ENCODE measurements around a stretch of chr4.

- RRBS, 2 experiments: no CpG with 5 or more reads among the region's 12 CpGs
Observed at GRCh38 chr4:183618388-183619002, 40.5 kb downstream of the RWDD4 start.

GRCh38 chr4:183758392-183758712 lies 99.3 kb downstream of the TRAPPC11 start:
- RRBS, 2 experiments: no CpG with 5 or more reads among the region's 18 CpGs

GRCh38 chr4:183758713-183759093 lies 99.6 kb downstream of the TRAPPC11 start:
- RRBS, 2 experiments: no CpG with 5 or more reads among the region's 15 CpGs

GRCh38 chr4:184282947-184284003 lies 65.6 kb upstream of the ENPP6 start:
- RRBS, 2 experiments: no CpG with 5 or more reads among the region's 21 CpGs

DNA sequence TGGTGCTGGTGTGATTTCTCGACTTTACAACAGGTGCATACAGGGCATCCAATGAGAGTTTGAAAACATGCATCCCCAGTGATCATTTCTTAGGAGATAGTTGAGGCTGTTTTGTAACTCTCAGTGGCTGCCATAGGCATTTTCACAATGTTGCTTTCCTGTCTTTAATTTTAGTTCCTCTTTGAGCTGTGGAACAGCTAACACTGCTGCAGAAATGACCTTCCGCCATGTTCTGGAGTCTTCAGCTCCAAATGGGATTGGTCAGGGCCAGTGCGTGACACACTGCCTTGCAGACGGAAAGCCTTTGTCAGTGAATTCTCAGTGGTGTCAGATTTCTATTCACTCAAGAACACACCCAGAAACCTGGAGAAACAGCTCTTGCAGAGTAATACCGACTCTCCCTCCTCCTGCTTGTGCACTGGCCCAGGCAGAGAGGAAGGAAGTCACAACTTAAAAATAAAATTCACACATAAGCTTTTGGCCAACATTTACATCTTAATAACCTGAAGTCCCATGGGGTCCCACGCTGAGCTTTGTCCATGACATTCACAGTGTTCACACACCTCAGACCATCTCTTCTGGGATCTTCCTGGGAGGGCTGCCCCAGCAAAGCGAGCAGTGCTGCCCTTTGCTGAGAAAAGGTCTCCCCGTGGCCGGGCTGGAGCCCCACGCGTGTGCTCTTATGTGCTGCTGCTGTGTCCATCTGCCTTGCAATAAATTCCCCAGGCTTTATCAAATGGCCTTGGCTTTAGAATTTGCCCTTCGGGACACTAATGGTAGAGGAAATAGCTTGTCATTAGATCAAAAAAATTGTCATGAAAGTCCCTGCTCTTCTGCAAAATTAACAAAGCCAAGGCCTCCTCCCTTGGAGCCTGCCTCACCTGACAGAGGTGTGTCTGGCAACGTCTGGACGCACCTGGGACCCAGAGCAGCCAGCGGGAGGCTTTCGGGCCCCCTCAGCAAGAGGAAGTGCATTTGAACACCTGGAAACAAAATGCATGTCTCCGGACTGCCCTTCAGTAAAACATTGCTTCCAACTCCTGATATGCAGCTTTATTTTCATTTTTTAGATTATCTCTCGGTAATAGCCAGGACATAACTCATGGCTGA lies 126.8 kb downstream of the IRF2 start:
- RRBS, 2 experiments: no CpG with 5 or more reads among the region's 18 CpGs

DNA sequence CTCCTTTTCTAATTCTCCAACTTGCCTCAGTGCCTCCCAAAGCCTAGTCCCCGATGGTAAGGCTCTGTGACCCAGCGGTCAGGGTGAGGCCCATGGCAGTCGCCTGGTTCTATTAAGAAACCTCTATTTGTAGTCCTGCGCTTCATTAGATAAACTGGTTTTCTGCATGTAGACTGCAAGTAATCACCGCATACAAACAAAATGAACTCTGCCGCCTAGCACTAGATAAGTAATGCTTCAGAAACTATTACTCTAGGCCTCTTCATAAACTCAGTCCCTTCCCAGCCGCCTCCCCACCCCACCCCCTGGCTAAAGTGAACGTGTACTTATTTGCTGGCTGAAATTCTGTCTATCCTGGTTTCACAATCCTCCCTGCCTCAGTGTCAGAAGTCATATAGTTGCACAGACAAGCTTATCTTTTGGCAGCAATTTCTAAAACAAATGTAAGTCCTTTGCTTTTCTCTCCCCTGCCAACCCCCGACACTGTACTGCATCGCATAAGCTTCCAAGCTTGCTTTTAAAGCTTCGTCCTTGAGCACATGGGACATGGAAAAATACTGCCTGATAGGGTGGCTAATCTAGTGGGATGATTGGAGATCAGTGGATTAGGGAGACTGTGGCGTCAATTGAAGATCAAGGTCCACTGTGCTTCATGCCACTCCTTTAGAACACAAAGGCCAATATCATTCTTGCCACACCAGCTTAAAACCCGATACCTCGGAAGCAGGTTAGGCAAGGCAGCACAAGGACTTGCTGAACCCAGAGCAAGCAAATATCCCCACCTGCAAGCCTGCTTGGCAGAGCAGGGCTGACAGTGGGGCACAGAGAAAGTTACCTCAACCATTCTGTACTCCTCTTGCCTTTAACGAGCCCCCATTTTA lies 125.8 kb downstream of the IRF2 start:
- RRBS, 2 experiments: no CpG with 5 or more reads among the region's 15 CpGs

DNA sequence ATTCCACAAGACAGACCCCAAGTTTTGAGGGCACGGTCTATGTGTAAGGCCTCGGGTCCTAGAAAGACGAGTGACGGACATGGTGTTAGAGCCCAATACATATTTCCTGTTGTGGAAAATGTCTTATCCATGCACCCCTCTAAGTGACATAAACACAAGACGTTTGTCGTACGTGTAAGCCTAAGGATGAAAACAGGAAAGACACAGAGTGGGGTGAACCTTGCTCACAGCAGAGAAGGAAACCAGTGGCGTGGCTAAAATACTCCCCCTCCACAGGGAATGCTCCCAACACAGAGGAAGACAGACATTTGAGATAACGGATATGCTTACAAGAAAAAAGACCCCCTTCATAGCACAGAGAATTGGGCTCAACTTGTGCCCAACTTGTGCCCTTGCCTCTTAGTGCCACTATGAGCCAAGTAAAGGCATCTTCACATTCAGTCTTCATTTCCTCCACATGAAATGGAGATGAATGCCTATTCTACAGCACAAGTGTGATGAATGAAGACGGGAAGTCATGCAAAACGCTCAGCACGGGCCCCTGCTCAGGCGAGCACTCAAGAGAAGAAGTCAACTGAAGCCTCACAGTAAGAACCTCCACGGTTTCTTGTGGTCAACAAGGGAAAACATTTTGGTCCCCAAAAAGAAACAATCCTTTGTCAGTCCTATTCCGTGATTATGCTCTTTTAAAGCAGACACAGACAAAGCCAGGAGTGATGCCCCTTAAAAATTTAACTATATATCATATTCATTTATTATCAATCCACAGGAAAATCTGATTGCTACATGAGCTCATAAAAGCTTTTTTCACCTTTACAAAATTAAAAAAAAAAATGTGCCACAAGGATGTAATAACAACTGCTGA lies 87.1 kb downstream of the IRF2 start:
- RRBS, 2 experiments: no CpG with 5 or more reads among the region's 15 CpGs

DNA sequence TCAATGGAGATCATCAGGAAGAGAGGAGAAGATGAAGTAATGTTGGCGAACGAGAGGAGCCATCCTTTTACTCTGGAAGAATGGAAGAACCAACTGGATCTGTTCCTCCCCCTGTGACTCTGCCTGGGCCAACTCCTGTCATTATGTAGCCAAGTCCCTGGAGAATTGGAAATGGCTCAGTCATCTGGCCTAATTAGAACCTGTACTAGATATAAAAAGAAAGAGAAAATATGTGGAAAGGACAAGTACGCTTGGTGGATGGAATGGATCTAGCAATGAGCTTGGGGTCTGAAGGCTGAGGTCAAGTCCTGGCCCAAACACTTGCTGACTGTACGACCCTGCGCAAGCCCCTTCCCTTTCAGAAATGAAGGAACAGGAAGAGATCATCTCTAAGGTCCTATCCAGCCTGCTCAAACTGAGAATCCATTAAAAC lies 76.5 kb downstream of the IRF2 start:
- RRBS, 2 experiments: no CpG with 5 or more reads among the region's 5 CpGs

DNA sequence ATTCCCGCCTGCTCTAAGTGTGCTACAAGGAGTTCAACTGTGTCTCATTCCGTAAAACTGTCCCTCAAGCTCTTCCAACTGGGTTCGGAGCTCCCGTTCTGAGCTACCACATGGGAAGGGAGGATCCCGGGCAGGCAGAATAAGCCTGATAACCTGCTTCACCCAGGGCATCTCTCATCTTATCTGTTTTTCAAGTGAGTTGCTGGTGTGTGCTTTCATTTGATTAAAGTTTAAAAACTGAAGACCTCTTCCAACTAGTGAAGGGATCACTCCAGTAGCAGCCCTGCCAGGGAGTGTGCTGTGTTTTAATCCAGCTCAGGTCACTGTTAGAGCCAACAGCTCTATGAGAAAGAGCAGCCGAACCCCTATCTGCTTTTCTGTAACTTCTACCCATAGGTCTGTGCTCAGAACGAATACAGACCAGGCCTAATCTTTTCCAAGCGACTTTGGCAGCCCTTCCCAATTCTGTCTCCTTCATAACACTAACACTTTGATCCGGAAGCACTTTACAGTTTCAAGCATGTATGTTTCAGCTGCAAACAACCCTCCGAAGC lies 61.0 kb downstream of the IRF2 start:
- RRBS, 2 experiments: no CpG with 5 or more reads among the region's 10 CpGs

DNA sequence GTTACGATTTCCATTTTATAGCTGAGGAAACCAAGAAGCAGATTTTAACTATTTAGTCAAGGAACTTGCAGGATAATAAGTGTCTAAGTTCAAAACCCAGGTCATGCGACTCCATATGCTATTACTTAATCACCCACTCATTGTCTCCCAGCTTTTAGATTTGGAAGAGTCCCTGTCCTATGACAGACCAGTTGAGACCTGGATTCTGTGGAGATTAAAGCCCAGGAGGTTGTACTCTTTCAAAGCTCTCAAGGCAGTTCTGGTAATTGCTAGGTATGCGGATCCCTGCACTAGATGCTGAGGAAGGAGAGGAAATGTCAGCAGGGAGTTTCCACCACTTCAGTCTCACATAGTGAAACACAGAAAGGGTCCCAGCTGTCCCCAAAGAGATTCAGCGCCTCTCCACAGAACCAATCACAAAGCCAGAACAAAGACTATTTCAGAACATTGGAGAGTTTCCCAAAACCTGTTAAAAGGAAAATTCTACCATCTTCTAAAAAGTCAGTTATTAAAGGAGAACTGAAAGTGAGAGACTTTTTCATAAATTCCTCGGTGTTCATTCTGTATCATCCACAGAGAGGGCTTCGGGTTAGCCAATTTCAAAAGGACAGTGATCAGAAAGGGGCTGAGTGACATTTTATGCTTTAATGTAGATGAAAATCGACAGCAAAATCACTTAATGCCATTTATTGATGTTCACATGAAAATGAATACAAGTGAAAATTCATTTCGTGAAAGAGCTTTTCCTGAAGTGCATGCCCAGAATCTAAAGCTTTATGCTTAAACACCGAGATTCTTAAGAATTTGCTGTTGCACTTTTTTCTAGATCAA lies 53.3 kb downstream of the IRF2 start:
- RRBS, 2 experiments: no CpG with 5 or more reads among the region's 9 CpGs

DNA sequence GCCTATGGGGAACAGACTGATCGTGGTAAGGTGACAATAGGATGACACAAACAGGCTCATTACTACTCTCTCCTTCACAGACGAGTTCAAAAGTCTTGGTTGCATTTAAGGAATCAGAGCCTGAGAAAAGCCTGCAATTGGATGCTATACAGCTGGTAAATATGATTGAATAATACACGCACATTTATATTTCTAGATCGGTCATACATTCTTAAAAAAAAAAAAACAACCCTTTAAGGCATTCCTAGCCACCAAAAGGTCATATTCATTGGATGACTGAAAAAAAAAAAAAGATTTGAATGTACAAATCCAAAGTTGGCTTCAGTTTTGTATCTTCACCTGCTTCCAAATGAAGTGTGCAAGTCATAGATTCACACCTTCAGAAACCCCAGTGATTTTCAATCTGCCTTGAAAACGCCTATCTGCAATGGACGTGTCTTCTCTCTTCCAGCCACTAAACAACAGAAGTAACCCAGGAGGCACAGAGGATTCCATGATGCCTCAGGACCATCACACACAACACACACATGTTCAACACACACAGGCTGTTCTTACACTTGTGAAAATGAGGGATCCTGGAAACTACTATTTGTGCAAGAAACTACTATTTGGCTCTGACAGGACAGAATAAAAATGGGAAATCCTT lies 43.6 kb downstream of the ACSL1 start:
- RRBS, 2 experiments: no CpG with 5 or more reads among the region's 6 CpGs

- RRBS, 2 experiments: no CpG with 5 or more reads among the region's 13 CpGs
Observed at GRCh38 chr4:184788427-184788839, 37.3 kb downstream of the ACSL1 start.

DNA sequence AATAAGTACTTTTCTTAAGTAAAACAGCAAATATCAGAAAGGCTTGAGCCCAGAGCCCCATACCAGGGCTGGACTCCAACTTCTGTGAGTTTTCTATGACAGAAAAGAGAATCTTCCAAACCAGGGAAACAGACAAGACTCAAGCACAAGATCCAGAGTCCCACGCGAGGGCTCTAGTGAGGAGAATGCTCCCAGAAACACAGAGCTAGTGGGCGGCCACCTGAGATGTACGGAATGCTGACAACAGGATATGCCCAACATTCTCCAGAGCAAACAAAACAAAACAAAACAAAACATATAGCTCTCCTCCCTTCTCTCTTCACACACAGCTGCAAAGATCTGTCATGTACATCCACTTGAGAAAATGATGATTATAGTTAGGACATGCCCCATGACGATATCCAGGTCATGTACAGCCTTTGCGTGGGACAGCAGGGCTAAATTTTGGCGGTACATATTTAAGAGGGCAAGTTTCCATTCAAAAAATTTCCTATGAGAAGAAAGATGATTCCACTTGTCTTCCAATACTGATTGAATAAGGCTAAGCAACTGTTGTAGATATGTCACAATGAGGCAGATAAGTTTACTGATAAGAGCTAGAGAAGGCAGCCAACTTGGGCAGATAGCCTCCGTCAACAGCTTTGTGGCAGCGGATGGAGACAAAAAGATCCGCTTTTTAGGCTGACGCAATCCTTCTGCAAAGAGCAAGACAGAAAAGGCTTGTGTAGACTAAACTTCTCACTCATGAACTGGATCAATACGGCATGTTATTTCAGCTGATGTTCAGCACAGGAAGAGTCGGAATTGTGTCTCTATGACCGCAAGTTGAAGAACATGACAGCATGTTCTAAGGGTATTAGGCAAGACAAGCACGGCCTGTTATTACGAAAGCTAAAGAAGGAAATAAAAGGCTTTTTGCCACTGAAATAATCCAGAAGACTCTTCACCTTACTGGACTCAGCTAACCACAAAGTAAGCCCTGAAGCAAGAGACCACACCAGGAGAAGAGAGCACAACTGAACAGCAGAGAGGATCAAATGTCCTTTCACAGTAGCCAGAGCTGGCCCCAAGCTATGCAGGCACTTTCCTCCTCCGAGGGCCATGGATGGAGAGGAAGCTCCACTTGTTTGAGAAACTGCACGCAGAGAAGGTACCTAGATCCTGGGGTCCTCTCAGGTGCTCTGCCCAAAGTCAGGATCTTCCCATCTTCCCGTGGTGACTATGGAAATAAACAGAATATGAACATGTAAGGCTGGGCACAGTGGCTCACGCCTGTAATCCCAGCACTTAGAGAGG lies 12.6 kb downstream of the ACSL1 start:
- RRBS, 2 experiments: no CpG with 5 or more reads among the region's 20 CpGs

DNA sequence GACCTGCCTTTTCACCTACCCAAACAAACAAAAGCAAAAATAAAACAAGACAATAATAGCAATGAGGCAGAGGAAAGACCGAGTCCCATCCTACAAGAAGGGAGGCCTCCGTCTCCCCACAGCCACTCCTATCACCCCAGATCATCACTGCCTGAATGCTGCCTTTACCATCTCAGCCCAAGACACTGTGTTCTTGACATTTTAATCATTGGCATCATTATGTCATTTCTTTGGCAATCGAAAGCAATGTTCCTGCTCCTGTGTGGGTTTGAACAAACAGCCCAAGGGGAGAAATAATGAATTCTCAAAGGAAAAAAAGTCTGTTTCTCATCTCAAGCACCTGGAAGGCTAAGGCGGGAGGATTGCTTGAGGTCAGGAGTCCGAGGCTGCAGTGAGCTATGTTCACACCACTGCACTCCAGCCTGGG lies 73.0 kb upstream of the ACSL1 start:
- RRBS, 2 experiments: no CpG with 5 or more reads among the region's 5 CpGs

DNA sequence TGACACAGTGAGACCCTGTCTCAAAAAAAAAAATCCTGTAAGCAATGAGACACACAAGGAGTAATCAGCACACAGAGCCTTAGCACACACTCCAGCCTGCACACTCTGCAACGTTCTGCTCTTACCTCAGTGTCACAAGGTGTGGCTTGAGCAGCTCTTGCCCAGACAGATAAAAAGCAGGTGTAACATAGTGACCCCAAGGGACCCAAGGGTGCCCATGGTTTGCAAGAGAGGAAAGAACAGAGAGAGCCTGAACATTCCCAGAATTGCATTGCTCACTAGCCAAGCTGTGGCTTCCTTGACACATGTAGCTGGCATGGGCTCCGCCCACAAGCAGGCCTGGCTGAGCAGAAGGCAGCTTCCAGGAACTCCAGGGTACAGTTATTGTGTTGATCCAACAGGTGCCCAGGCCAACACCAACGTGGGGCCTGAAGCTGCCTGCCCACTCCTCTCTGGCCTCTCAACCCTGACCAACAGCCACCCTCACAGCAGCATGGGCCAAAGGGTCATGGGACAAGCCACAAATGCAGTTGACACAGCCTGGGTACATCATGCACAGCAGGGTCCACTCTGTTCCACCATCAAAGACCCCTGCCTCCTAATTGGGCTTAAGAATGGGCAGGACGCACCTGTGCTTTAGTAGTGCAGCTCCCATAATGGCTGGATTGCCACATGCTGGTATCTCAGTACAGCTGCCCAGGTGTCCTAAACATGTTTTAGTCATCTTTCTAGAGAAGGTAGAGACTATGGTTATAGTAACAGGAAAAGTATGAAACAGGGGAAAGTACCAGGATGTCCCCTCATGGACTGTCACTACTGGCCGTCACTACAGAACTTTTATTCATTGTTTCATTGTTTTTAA lies 73.6 kb upstream of the ACSL1 start:
- RRBS, 2 experiments: no CpG with 5 or more reads among the region's 5 CpGs

GRCh38 chr4:184968680-184969152 lies 49.6 kb upstream of the HELT start:
- RRBS, 2 experiments: no CpG with 5 or more reads among the region's 6 CpGs

GRCh38 chr4:185004450-185005025 lies 13.8 kb upstream of the HELT start:
- RRBS, 2 experiments: 5% methylated on average over 3 of the region's 22 CpGs

- RRBS, 2 experiments: no CpG with 5 or more reads among the region's 2 CpGs
Observed at GRCh38 chr4:185108020-185108457, 35.0 kb upstream of the SLC25A4 start.

- RRBS, 2 experiments: no CpG with 5 or more reads among the region's 11 CpGs
Observed at GRCh38 chr4:185202295-185202849, 1.4 kb downstream of the CFAP97 start.

- RRBS, 2 experiments: no CpG with 5 or more reads among the region's 5 CpGs
Observed at GRCh38 chr4:185258587-185259476, 49.4 kb downstream of the SNX25 start.

Measured in bronchial epithelial cell (primary cell).